Parietal lobe (tissue), 2 donors: ENCODE results near the genes ZFP69B and EDN2.

- RAMPAGE, long total RNA, result no peak
Measured at GRCh38 chr1:40422873-40423525, 27.3 kb upstream of the ZFP69B start.

DNA sequence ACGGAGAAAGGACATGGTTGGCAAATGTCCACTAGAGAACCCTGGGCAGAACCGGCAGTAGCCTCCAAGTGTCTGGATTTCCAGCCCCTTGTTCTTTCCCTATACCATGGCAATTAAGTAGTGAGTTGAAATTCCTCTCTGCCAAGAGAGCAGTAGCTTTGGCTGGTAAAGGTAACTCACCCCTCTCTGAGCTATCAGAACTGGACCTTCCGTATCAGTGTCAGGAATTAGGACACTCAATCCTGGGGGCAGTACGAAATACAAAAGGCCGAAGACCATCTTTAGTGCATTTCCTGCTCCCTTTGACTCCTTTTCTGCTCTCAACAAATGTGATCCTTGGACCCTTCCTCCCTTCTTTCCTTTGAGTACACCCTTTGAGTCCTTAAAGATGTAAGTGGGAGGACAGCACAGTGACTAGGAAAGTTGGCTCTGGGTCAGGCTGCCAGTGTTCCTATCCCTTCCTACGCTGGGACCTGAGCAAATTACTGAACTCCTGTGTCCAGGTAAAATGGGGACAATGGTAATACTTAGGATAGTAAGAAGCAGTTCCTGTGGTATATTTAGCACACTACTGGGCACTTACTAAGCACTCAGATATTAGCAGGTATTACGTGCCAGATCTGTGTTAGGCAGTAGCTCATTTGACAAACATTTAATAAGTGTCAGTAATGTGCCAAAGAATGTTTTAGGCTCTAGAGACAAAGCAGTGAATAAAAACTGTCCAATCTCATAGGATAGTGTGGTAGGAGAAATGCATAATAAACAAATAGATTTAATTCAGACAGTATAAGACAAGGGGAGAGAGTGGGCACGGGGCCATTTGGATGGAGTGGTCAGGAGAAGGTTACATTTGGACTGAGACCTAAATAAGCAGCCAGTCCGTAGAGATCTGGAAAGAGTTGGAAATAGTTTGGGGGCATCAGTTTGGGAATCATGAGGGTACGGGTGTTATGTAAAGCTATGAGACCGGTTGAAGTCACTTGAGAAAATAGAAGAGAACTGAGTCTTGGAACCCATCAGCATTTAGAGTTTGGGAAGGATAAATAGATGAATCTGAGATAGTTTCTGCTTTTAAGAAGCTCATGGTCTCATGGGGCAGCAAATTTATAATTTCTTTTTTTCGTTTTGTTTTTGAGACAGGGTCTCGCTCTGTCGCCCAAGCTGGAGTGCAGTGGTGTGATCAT, 26.3 kb upstream of the ZFP69B start:
- RAMPAGE, long total RNA, result no peak

GRCh38 chr1:40449605-40450774, at the start of gene ZFP69B:
ZFP69B (plus strand) TSS chr1:40450476.
- RAMPAGE, long total RNA, result no peak

DNA sequence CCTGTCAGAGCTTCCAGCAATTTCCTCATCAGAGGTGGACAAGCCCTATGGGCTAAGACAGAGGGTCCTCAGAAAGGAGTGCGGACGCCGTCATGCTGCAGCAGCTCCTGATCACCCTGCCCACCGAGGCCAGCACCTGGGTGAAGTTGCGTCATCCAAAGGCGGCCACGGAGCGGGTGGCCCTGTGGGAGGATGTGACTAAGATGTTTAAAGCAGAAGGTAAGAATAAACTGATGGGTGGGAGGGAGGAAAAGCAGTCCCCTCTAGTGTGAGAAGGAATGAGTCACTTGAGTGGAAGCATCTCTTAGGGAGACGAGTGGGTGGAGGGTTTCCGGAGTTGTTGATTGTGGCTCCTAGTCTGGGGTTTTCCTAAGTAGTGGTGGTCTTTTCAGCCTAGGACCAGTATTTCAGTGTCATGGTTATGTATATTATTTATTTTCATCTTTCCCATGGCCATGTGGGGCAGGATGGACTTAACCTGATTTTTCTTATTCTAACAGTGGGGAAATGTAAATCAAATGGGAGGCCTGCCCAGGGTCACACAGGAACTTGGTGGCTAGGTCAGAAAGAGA, 680 bp downstream of the ZFP69B start:
- RAMPAGE, long total RNA, result no peak

- RAMPAGE, long total RNA, result no peak
Measured at GRCh38 chr1:40651117-40651851, 14.2 kb downstream of the RIMS3 start.

DNA sequence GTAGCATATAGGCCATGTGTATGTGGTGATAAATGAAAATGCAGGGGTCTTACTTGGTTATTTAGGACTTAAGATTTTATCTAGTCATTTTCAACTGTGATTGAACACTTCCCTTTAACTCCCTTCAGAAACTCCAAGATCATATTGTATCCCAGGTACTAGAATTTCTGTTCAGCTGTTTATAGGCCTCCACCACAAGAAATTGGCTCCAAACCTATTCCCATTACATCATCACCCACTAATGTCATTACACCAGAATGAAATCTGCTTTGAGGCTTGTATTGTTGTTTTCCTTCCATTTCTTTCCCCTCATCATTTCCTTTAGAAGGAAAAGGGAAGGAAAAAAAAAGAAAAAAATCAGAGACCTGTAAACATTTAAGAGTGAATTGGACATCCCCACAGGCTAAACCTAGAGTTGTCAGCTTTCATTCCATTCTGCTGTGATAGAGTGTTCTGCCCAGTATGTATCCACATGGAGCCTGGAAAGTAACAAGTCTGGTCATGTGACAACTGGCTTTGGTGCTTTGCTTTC, 44.5 kb downstream of the NFYC start:
- RAMPAGE, long total RNA, result no peak

GRCh38 chr1:40806507-40807186, 23.1 kb downstream of the KCNQ4 start:
- RAMPAGE, long total RNA, result no peak

DNA sequence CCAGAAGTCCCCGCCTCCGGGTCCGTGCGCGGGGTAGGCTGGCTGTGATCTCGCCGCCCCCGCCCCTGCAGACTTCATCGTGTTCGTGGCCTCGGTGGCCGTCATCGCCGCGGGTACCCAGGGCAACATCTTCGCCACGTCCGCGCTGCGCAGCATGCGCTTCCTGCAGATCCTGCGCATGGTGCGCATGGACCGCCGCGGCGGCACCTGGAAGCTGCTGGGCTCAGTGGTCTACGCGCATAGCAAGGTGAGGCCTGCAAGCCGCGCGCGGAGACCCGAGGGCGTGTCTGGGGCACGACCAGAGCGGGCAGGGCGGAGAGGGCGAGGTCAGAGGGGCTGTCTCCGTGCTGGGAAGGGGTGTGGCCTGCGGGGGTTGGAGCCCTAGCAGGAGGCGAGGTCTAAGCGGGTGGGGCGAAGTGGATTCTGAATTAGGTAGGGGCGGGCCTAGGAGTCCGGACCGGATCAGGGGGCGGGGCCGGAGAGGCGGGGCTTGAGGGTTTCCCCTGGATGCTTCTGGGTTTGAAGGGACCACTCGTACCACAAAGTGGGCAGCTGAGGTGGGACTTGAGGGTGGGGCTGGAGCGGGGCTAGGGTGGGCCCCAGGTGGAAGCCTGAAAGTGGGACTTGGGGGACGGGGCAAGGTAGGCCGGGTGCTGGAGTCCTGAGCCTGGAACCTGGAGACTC, 35.0 kb downstream of the KCNQ4 start:
- RAMPAGE, long total RNA, result no peak

- RAMPAGE, long total RNA, result no peak
Measured at GRCh38 chr1:40861589-40861978, 579 bp downstream of the CITED4 start.

GRCh38 chr1:41003381-41004258, 17.9 kb downstream of the SLFNL1 start:
- RAMPAGE, long total RNA, result no peak

DNA sequence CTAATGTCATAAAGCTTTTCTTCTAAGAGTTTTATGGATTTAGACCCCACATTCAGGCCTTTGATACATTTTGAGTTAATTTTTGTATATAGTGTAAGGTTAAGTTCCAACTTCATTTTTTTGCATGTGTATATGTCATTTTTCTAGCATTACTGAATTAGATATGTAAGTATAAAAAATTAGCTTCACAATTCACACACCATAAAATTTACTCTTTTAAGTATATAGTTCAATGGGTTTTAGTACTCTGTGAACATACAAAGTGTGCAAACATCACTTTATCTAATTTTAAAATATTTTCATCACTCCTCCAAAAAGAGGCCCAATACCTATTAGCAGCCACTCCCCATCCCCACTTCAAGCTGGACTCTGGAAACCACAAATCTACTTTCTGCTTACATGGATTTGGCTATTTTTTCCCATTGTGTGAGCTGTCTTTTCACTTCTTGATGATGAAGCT, 109.0 kb upstream of the SLFNL1 start:
- RAMPAGE, long total RNA, result no peak

DNA sequence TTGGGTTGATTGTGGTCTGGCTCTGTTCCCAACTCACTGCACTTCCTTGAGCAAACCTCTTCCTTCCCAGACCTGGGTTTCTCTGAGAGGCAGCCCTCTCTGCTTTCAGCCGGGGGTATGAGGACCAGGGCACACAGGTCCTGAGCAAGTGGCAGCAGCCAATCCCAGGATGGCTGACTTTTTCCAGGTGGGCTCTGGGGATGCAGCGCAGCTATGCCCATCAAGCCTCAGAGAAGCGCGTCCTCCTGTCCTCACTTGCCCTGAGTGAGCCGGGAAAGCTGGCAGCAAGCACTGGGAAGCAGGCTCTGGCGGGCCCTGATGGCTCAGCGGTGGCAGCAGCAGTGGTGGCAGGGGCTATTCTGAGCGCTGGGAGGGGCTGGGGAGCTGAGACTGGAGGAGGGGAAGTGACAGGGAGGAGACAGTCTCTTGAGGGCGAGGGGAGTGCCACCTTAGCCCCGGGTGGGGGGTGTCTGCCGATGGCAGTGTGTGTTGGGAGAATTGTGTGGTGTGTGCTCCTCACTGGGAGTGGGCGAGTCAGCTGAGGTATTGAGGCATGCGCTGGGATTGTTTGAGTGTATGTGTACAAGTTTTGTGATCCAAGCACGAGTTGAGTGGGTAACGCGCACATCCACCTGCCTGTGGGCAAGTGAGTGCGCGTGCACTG, 116.0 kb upstream of the SCMH1 start:
- RAMPAGE, long total RNA, result no peak

GRCh38 chr1:41371836-41372310, 112.6 kb downstream of the EDN2 start:
- RAMPAGE, long total RNA, result no peak

DNA sequence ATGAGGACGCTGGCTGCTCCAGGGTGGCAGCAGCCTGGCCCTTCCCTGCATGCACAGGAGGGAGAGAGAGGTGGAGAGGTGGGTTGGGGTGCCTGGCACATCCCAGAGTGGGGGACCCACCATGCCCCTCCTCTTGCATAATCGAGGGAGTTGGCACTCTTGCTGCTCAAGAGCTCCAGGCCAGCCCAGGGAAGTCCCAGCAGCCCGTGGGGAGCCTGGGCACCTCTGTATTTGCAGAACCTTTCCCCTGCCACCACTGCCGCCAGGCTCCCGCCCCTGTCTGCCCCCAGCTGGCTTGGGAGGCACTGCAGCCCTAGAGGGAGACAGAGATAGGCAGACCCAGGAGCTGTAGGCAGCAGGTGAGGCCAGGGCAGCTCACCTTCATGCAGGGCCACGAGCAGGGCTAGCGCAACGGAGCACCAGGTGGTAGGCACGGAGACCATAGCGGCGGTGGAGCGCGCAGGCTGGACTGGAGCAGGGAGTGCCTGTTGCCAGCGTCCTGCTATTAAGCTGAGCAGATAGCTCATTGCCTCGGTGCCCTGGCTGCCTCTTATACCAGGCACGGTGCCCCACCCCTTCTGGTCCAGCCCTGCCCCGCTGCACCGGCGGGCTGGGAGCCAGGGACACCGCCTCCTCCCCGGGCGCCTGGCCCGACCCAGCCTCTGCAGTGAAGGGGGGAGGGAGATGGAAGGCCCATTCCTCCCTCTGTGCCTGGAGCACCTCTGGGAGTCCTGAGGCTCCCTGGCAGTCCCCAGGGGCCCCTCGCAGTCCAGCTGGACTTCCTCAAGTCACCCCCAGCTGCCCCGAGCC, at the start of gene EDN2:
TSS of gene EDN2 (minus strand) at position 525 of the 810 bp plus-strand sequence.
- RAMPAGE, long total RNA, result no peak

DNA sequence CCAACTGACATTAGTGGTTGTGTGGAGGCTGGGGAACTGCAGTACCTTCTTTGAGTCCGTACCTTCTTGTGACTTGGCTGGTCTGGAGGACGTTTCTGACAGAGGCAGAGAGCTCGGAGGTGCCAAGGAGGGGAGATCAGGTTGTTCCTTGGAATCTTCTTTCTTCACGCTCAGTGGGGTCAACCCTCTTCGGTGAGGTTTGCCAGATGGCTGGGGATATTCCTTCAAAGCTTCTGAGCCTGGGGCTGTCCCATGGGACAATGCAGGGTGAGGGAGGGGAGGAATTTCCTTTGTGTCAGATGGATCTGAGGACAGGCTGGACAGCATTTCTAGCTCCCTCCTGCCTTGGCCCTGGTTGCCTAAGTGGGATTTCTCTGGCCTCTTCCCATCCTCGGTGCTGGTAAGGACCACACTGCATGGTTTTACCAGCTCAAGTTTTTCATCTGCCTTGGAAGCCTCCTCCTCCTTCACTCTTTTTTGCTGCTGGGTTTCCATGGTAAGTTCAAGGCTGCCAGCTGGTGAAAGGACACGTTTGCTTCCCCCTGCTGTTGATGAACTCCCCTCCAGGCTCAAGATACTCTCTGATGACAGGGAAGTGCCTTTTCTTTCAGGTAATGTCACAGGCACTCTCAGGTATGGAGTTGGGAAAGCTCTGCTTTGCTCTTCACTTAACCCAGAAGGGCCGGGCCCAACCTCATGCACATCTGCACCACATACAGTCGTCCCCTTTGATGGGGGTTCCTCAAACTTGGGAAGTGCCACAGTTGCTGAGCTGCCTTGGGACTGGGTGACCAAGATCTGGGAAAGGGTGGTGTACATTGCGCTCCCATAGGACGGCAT, 95.7 kb upstream of the EDN2 start:
- RAMPAGE, long total RNA, result no peak

DNA sequence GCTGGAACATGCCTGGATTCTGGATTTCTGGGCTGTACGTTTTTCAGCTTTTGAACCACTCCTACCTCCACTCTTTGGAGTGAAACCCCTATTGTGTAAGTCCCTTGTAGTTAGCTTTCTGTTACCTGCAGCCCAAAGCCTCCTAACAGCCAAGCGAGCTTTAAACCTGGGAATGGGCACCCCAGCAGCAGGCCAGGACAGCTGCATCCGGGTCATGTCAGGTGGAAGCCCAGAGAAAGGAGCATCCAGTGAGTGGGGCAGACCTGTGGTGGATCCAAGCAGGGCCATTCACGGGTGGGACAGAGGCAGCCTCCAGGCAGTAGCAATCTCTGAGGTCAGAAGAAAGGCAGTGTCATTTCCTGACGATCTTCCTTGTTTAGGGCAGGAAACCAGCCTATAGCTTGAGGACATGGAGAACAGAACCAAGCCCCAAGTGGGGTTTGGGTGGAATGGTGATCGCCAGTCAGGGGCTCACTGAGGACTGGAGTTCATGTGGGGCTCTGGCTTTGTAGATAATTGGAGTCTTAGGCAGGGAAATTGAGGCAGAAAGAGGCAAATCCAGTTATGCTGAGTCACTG, 209.5 kb downstream of the HIVEP3 start:
- RAMPAGE, long total RNA, result no peak

DNA sequence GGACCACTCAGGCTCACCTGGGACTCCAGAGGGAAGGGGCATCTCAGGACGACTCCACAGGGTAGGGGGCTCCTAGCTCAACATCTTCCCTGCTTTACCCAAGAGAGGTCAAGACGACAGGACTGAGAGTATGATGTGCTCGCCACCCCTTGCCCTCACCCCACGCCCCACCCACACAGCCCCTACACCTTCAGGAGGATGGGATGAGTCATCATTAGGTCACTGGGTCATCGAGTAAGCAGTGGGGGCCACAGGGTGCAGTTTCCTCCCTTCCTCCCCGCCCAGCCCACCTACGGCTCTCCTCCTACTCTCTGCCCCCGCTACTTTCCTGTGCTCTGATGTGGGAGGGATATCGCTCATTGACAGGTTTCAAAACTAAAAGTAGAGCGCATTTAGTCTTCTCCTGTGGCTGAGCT, 112.0 kb downstream of the HIVEP3 start:
- RAMPAGE, long total RNA, result no peak

GRCh38 chr1:42172291-42173148, 8.0 kb upstream of the GUCA2A start:
- RAMPAGE, long total RNA, result no peak

DNA sequence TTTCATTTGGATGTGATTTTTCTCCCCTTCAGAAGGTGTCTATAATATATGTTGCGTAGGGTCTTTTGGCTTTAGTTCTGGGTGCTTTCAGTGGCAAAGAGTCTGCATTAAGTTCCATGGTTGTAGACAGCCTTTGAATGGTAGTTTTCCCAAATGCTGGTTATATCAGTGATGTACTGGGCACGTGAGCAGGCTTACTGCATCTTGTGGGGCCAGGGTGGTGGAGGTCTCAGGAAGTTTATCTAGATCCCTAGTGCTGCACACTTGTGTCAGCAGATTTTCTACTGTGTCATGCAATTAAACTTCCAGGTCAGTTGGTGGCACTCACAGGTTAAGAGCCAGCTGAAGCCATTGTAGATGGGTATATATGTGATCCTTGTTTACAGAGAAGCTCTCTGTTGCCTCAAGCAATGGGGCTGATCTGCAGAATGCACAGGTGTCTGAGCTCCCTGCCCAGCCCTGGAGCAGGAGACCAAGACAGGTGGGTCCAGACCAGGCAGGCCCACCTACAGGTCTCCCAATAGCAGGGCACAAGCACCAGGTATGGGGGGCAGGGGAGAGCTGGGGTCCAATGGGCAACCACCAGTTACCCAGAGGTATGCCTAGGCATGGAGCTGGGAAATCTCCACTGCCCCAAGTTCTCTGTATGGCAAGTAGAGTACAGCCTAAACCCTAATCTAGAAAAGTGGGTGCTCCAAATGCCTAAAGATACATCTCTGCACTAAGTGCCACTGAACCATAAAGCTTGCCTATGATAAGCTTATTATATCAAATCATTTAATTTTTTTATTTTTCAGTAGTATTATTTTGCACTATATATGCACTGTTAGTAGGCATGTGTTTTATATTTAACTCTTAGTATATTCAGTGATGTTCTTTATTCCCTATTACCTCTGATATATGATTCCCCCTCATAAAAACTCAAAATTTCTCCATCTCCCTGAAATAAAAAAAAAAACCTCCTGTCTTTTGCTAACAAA, 32.8 kb downstream of the FOXJ3 start:
- RAMPAGE, long total RNA, result no peak

GRCh38 chr1:42457857-42458439, 1.6 kb downstream of the PPCS start:
- RAMPAGE, long total RNA, result no peak